Measurements from ENCODE around the genes DPM1 and NFATC2.

GRCh38 chr20:50580908-50581630 is 70.9 kb downstream of the PTPN1 start:
- PRO-cap: no peak

DNA sequence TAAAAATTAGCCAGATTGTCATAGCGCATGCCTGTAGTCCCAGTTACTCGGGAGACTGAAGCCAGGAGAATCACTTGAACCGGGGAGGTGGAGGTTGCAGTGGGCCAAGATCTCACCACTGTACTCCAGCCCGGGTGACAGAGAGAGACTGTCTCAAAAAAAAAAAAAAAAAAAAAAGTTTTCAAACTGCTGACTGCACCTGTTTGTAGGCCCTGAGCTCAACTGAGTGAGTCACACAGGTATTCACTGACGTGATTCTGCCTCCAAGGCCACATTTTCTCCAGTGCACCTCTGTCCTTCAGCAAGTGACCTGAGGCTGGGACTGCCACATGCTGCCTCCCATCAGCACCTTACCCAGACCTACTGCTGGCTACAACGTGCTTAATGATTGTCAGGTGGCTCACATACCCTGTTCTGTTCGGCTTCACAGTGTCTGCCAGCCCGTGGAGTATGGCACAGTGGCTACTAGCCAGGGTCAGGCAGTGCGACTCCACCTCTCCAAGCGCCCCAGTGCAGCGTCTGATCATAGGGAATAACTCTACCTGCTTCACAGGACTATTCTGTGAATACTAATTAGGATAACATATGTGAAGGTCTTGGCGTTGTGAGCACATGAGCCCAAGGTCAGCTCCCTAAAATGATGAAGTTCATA is 28.3 kb downstream of the RIPOR3 start:
- PRO-cap: no peak

GRCh38 chr20:50737269-50737920 is 6.0 kb downstream of the PARD6B start:
- PRO-cap: no peak

DNA sequence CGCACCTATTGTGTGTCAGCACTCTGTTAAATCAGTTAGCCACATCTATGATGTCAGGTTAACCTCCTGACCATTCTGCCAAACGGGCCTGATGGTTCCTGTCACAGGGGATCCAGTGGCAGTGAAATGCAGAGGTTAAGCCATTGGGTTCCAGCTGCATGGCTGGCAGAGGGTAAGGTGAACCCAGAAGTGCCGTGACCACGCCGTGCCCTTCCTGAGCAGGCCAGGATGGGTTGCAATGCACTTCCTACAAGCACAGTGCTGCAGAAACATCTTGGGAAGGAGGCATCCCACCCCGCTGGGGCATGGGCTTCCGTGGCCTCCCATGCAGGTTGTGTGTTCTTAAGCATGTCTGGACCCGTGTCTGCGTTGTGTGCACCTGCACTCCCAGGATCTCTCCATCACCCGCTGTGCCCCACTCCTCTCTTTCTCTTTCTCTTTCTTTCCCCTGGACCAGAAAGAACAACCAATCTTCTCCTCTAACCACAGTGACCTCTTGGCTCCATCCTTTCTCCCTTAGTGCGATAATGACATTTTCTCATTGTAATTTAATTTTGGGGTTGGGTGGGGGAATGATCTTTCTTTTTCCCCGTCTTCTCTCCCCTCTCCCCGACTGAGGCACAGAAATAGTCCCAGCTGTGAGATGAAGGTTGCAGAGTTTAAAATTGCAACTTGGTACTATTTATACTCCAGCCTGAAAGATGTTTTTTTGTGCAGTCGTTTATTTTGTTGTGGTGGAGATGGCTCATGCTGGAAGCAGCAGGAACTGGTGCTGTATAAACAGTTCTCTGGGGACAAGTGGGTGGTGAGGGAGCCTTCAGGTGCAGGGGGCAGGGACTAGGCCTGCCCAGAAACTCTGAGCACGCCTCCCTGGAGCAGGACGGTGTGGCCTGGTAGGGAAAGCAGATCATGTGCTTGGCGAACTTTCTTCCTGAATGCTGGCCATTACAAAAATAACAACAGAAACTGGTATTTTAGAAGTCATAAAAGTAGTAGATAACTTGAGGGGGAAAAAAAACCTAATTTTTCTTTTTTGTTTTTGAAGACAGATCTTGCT is 20.5 kb downstream of the BCAS4 start:
- PRO-cap: no peak

GRCh38 chr20:50958198-50958654 is at the start of gene DPM1:
Gene DPM1 (minus strand): TSS chr20:50958532.
- PRO-cap: bidirectional peak, plus-strand start at chr20:50958833, minus-strand start at chr20:50958532

- PRO-cap: no peak
These were observed 25.7 kb downstream of the MOCS3 start for GRCh38 chr20:50984281-50984785.

GRCh38 chr20:51084277-51084709 is 61.4 kb upstream of the KCNG1 start:
- PRO-cap: no peak

GRCh38 chr20:51402141-51402550 is 140.4 kb downstream of the NFATC2 start:
- PRO-cap: no peak

- PRO-cap: no peak
These were observed 61.9 kb downstream of the NFATC2 start for GRCh38 chr20:51480471-51481079.

- PRO-cap: no peak
These were observed 61.1 kb downstream of the NFATC2 start for GRCh38 chr20:51481132-51482127.

DNA sequence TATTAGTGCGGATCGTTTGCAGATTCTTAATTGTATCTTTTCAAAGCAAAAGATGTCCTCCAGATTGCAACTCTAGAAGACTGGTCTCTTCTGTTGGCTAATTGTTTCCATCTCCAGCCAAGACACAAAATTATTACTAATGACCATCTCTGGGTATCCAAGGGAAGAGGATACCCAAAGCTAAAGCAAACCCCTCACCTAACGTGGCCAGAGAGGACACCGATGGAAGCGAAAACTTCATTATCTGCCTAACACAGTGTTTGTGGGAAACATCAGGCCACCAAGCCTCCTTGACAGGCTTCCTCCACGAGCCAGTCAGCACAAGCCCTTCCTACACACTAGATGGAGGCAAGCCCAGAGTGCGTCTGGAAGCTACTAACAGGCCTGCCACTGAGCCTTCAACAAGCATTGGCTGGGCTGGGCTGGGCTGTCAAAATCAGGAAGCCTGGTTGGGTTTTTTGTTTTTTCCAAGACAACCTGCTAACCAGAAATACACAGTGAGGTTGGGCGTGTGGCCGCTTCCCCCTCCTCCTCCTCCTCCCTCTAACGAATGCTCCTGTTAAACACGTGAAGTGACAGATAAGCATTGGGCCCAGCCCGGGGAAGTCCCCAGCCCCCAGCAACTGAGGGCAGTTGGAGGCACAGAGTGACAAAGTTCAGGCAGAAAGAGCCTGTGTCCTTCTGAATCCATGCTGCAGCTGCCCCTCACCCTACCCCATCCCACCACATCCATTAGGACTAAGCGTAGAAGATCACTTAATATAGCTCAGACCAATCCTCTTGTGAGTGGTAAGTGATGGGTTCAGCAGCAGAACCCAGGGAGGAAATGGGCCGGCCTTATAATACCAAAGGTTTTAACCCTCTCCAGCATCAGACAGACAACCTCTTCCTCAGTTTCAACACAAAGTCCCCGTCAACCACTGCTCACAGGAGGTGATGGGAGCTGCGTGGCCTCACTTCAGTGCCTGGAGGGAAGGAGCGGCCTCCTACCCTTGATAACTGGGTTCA is 1.3 kb downstream of the NFATC2 start:
- PRO-cap: unidirectional peak, plus-strand start at position 404 of the sequence; unidirectional peak, plus-strand start at position 487 of the sequence; bidirectional peak, plus-strand start at position 632 of the sequence, minus-strand start at position 552 of the sequence

DNA sequence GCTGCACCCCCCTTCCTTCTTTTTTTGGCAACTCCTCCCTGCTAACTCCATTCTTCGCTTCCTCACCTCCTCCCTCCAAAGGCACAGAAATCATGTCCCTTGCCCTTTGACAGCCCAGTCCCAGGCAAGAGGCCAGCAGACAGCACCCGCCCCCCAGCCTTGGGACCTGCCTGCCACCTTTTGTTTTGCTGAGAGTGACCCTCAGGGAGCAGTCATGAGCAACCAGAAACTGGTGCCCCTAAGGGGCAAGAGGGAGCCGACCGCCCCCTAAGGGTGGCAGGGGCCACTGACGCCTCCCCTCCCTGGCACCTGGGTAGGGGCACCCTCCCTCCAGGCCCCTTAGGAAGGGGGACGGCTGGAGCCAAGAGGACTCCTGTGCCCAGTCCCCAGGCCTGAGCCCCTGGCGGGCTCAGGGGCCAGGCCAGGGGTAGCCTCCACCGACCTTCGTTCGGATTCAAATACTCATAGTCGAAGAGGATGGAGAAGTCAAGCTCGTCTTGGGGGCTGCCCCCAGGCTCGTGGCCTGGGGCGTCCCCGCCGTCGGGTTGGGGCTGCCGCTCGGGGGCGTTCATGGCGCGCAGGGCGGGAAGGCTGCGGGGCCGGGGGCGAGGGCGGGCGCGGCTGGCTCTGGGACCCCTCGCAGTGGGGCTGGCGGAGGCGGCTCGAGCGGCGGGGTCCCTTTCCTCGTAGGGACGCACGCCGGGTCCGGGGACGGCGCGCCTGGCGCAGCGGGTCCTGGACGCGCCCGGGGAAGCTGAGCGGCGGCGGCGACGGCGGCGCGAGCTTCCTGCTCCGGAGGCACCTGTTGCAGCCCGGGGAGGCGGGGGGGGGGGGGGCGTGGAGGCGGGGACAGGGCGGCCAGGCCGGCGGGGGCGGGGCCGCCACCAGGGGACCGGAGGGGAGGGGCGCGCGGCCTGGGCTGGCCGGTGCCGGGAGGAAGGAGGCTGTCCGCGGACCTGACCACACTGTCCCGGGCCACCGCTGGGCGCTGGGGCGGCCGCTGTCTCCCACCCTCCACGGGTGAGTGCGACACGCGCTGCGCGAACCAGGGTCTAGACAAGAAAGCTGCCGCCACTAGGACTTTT is at the start of gene NFATC2:
NFATC2 (minus strand) TSS at position 792 of the 1,085 bp plus-strand sequence.
- PRO-cap: bidirectional peak, plus-strand start at position 963 of the sequence, minus-strand start at position 756 of the sequence

- PRO-cap: no peak
These were observed 2.4 kb downstream of the SALL4 start for GRCh38 chr20:51799738-51800506.

DNA sequence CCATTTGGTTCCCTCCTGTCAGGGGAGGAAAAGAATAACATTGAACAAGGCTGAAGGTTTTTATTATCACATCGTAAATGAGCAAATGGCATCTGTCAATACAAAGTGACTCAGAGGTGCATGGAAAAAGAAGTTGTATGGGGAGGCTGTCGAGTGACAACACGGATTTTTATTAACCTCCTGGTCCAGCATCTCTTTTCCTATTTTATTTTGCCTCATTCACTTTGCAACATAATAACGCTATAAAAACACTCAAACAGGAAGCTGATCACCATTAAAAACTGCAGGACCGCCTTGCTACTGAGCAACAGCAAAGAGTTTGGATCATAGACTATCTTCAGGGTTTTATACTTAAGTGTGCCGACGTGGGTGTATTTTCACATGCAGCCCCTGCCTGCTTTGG is 132.0 kb upstream of the SALL4 start:
- PRO-cap: no peak

- PRO-cap: no peak
These were observed 142.4 kb downstream of the ZFP64 start for GRCh38 chr20:52049096-52049657.

GRCh38 chr20:52948423-52948724 is 23.8 kb upstream of the TSHZ2 start:
- PRO-cap: no peak

- PRO-cap: no peak
These were observed 191.3 kb downstream of the TSHZ2 start for GRCh38 chr20:53163397-53164007.

- PRO-cap: no peak
These were observed 149.3 kb downstream of the ZNF217 start for GRCh38 chr20:53444299-53444814.

DNA sequence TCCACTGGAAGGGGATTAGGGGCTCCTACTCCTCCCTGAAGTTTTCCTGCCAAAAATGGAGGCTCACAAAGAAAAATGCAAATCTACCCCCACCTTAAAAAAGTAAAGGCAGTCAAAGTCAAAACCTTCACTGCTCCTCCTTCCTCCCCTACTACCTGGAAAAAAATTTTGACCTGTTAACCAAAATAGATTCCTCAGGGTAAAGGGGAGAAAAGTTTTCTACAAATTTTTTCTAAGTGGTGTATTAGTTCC is 2.8 kb downstream of the ZNF217 start:
- PRO-cap: no peak

GRCh38 chr20:53623048-53624342 is 29.9 kb upstream of the ZNF217 start:
- PRO-cap: bidirectional peak, plus-strand start at chr20:53623765, minus-strand start at chr20:53623499

All from cardiac septum (tissue), 1 donor.